REH cell (cell line): ENCODE measurements around the gene MUC20.

DNA sequence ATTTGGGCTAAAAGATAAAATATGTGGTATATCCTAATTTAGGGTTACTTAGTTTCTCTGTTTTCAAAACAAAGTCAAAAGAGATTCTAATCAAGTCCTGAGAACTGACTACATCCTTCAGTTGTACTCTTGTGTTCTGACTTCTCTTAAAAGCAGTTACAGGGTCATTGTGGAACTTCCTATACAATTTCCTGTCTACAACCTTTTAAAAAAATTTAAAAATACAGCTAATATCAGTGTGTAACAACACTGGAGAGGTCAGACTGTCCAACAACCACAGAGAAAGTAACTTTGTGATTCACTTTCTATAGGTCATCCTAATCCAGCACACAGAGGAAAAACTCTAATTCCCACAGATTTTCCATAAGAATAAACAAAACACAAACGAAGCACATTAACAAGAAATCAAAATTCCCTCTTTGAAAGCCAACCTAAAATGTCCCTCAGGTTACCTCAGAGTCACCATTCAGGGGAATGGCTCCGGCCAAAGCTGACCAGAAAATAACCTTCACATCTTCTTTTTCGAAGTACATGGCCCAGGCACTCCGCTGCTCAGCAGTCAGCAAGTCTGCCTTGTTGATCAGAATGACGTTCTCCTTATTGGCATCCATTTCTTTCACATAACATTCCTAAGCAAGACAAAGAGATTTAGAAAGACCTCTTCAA, 13.4 kb downstream of the LSG1 start:
- PRO-cap, result no peak

DNA sequence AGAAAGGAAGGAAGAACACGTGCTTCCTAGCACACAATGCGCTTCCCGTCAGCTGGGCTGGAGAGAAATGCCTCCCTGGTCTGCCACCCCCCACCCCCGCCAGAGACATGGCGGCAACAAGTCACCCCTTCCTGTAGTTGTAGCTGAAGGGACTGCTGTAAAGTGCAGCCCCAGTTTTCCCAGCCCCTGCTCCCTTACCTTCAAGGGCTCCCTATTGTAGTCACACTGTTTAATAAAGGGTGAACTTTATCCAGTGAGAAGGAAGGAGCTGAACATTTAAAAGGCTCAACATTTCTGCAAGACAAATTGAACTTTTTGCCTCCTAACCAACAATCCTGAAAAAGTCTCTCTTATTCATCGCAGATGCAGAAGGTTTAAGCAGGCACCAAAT, 182.1 kb downstream of the FAM43A start:
- PRO-cap, result no peak

DNA sequence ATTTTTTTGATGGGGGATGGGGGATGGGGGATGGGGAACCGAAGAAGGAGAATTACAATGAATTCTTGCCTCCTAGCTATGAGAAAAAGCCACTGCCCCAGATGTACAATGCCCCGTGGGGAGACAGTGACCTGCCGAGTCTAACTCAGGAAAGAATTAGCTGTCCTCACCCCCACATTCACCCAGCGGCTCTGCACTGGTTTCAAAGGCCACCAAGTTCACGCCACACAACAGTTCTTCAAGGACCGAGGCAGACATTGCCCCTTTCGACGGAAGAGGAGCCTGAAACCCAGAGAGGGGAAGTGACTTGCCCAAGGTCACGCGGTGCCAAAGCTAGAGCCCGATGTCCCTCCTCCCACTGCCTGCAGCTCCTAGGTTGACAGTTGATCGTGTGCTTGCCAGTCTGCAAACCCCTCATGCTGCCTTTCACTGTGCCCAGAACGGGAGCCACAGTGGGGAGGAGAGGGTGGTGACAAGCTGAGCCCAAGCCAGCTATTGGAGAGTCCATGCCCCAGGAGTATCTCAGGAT, 231.0 kb downstream of the XXYLT1 start:
- PRO-cap, result no peak

- PRO-cap, result no peak
Measured at GRCh38 chr3:195087385-195087769, 183.6 kb downstream of the XXYLT1 start.

DNA sequence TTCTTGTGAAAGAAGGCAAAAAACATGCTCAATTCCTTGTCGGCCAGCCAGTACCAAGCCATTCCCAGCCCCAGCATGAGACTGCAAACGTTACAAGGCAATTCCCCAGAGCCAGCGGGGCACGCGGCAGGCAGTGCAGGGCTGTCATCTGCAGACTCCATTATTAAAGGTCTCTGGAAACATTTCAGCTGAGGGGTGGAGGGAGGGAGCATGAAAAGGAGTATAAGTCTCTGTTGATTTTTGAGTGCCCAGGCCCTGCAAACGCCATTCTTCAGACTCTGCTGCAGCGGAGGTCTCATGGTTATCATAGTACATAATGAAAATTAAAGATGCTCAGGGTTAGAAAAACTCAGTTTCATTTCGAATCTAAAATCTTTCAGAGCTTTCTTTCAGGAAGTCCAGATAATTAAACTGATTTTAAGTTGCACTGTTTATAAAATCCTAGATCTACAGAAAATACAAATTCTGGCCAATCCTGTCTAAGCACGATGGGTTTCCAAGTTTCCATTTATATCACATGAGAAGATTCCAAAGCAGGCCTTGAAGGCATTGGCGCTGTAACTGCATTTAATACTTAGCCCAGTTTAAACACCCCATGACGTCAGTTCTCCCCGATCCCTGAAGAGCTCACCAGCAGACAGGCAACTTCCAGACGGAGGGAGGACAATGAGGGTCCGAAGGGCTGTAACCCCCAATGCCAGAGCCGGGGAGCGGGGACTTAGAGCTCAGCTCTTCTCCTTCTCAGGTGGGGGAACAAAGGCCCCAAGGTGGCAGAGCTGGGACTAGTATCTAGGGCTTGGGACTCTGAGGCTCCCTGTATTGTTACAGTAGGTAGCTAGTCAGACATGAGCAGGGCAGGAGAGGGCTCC, 117.5 kb downstream of the XXYLT1 start:
- PRO-cap, result no peak

DNA sequence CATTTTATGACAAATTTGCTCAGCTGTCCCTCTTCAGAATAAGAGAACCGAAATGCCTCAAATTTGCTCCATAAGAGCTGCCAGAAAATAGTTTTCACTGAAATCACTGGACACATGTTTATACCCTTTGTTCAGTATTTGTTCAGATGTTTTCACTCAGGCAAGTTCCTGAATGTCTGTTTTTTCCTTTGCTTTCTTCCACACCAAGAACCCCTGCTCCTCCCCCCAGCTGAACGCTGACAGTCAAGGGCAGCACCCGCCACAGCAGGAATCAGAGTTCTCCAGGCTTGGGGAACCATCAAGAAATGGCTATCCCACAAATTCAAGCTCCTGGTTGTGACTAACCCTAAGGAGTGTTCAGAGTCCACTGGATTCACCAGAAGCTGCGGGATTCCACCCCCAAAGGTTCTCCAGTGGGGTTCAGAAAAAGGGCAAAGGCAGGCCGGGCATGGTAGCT, 60.3 kb downstream of the XXYLT1 start:
- PRO-cap, result no peak

- PRO-cap, result no peak
Measured at GRCh38 chr3:195221476-195221915, 49.5 kb downstream of the XXYLT1 start.

DNA sequence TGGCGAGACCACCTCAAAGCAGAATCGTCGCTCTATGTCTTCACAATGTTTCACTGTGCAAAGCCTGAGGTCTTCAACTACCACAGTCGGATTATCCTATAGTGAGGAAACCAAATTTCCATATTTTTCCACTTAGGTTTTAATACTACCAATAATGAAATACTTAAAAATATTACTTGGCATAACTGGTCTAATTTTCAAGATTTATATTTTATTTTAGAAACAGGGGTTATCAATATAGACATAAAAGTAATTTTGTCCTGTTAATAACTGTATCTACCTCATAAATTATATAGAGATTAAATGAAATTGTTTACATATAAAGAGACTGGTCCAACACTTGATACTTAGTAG, 36.2 kb upstream of the XXYLT1 start:
- PRO-cap, result no peak

- PRO-cap, result no peak
Measured at GRCh38 chr3:195368403-195368686, 74.5 kb downstream of the ACAP2 start.

DNA sequence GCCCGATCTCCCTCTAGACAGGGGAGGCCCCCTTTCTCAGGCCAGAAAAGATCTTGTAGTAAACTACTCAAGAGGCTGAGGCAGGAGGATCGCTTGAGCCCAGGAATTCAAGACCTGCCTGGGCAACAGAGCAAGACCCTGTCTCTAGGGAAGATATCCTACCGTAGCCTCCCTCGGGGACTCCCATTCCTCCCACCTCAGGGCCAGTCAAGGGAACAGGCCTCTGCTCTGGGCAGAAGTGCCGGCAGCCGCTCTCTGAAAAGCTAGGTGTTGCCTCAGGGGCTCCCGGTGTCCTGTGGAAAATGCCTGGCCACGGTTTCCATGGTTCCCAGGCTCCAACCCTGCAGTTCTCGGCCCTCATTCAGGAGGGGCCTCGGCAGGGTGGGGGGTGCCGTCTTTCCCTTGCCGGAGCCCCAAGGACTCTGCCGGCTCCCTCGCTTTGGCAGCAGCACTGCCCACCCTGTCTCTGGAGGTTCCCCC, 34.0 kb upstream of the APOD start:
- PRO-cap, result no peak

- PRO-cap, result no peak
Measured at GRCh38 chr3:195636683-195637048, 52.9 kb upstream of the APOD start.

DNA sequence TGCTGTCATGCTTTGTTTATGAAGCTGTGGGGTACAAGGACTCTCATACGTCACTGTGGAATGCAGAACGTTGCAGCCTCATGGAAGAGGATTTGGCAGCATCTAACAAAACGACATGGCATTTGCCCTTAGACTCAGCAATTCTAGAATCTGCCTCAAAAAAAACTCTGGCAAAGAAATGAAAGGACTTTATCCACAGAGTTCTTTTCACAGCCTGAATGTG, 31.9 kb upstream of the MUC20 start:
- PRO-cap, result no peak

DNA sequence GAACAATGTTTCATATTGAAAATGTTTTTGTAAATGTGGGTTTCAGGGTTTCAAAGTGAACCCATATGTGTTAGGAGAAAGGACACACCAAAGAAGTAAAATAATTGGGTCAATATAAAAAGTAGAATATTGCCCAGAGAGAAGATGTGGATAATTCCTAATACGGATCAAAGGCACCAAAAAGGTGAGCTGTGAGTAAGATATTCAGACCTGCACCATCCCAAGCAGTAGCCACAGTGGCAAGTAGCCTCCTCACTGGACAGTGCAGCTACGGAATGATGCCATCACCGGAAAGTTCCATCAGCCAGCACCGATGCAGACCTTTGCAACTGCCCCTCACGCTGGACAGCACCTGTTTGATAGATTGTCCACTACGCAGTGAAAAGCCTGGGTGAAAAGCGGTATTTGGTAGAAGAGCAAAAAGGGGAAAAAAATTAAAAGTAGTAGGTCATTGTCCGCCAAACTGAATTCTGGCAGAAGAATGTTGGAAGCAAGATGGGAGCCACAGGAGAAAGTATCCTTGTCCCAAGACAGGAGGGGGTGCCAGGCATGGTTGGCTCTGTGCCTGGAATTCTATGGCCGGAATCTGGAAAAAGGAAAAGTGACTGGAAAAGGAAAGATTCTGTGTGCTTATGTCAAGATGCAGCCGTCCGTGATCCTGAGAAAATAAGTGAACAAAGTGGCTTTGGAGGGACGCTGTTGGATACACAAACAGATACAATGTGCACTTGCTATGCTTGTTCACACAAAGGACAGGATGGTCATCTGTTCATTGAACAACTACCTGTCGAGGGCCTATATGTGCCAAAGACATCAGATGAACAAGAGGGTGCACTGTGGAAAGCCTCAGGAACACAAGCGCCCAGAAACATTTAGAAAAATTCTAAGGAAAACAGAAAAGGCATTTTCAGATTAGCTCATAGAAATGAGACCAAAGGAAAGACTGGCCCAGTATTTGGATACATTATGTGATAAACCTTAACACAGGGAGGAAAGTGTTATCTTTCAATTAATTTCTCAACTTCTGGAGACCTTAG, 28.6 kb upstream of the MUC20 start:
- PRO-cap, result no peak

GRCh38 chr3:195715820-195716410, 4.9 kb upstream of the MUC20 start:
- PRO-cap, result no peak

- PRO-cap, result no peak
Measured at GRCh38 chr3:195720746-195721249, at the start of gene MUC20. Gene MUC20, plus strand, starts transcription at chr3:195720978.

DNA sequence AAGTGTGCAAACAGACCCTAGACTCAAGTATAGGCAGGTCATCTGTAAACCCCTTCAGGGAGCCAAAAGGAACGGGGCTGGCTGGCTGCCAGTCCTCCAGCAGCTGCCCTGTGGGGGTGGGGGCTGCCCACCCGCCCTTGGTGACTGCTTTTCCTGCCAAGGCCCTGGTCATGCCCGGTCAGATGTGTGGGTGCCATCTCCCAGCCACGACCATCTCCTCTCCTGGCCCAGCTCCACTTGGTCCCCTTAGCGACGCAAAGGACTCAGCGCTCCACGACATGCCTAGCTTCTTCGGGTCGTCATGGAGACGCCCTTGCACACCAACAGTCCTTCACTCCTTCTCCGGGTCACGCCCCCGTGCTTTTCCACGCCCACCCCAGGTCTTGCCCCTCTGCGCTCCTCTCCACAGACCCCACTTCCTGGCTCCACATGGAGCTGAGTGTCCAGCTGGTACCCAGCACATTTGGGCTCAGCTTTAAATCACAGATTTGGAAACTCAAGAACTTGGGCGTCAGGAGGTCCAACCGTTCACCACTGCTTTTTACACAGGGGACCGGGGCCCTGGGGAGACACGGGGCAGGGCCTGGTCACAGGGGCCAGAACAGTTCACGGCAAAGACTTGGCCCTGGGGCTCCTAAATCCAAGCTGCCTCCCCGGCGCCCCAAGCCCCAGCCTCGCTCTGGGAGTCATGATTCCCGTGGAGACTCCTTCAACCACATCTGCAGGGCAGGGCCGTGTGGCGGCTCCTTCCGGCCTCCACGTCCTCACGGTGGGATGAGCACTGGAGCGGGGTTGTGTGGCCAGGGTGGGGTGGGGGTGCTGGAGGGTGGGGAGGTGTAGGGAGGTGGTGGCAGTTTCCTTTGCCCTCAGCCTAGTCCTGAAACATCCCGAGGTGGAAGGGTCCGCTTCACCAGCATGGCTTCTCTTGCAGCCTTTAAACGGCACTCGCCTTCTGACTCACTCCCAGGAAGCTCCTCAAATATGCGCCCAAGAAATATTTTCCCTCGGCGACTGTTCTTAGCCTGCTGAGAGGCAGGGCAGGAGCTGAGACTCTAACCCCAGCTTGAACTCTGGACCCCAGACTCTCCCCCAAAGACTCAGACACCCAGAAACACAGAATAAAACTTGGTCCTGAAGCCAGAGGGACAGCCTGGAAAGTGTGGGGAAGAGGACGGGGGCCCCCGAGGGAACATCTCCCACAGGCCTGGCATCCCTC, 2.0 kb downstream of the MUC4 start:
- PRO-cap, result no peak

GRCh38 chr3:195877313-195877645, 31.1 kb downstream of the TNK2 start:
- PRO-cap, result no peak

DNA sequence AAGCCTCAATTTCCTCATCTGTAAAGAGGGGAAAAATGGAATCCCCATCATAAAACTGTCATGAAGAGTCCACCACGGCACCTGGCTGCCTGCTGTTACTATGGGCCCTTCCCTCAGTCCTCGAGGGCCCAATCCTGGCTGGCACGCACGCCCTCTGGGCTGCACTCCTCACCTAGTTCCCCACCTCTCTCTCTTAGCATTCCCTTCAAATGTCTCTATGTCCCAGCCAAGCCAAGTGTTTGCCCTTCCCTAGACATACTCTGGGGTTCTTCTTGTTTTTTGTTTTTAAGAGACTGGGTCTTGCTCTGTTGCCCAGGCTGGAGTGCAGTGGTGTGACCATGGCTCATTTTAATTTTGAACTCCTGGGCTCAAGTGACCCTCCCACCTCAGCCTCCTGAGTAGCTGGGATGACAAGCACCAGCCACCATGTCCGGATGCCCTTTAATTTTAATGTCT, 10.0 kb downstream of the TNK2 start:
- PRO-cap, result no peak

DNA sequence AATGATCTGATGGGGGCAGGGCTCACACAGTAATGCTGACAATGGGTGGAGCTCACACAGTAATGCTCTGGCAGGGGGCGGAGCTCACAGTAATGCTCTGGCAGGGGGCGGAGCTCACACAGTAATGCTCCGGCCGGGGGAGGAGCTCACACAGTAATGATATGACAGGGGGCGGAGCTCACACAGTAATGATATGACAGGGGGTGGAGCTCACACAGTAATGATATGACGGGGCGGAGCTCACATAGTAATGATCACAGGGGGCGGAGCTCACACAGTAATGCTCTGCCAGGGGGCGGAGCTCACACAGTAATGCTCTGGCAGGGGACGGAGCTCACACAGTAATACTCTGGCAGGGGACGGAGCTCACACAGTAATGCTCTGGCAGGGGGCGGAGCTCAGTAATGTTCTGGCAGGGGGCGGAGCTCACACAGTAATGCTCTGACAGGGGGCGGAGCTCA, 53.1 kb upstream of the TNK2 start:
- PRO-cap, result no peak

- PRO-cap, result no peak
Measured at GRCh38 chr3:196067120-196068005, 14.5 kb downstream of the TFRC start.